Hair follicular keratinocyte (primary cell): ENCODE data around the gene PGC.

GRCh38 chr6:41682733-41683615, 44.7 kb downstream of the MDFI start:
- RAMPAGE, long total RNA: no peak

DNA sequence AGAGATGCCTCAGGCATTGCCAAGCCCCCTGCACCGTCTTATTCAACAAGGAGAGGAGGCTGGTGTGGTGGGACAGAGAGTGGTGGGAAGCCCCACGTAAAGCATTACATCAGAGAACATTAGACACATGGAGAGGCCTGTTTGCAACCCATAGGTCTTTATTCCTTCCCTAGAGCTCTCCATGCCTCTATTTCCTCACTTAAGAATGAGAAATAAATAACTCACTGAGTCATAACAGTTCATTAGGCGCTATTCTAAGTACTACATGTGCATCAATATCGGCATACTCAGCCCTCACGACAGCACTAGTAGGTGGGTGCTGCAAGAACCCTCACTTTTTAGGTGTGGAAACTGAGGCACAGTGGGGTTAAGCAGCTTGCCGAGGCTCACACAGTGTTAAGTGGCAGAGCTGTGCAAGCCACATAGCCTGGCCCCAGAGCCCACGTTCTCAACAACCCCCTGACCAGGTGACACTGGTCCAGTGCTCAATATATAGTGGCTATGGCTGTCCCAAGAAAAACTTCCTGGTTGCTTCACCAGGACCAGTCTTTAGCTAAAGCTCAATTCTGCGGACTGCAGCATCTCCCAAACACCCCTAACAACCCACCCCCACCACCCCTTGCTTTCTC, 4.4 kb downstream of the TFEB start:
- RAMPAGE, long total RNA: no peak

GRCh38 chr6:41746864-41747757, at the start of gene PGC:
Gene PGC, minus strand, starts transcription at chr6:41747397.
- RAMPAGE, long total RNA: no peak

- RAMPAGE, long total RNA: no peak
These were observed 2.0 kb downstream of the TOMM6 start for GRCh38 chr6:41789144-41790203.

GRCh38 chr6:41917336-41918092, 3.4 kb downstream of the MED20 start:
- RAMPAGE, long total RNA: no peak

GRCh38 chr6:41921896-41922368, 633 bp downstream of the BYSL start:
- RAMPAGE, long total RNA: no peak

GRCh38 chr6:41997037-41997514, 53.2 kb upstream of the TAF8 start:
- RAMPAGE, long total RNA: no peak

GRCh38 chr6:42022116-42022538, 28.2 kb upstream of the TAF8 start:
- RAMPAGE, long total RNA: no peak

- RAMPAGE, long total RNA: no peak
These were observed 26.0 kb upstream of the TAF8 start for GRCh38 chr6:42024192-42024782.

- RAMPAGE, long total RNA: no peak
These were observed 7.8 kb upstream of the MRPS10 start for GRCh38 chr6:42225447-42225839.

DNA sequence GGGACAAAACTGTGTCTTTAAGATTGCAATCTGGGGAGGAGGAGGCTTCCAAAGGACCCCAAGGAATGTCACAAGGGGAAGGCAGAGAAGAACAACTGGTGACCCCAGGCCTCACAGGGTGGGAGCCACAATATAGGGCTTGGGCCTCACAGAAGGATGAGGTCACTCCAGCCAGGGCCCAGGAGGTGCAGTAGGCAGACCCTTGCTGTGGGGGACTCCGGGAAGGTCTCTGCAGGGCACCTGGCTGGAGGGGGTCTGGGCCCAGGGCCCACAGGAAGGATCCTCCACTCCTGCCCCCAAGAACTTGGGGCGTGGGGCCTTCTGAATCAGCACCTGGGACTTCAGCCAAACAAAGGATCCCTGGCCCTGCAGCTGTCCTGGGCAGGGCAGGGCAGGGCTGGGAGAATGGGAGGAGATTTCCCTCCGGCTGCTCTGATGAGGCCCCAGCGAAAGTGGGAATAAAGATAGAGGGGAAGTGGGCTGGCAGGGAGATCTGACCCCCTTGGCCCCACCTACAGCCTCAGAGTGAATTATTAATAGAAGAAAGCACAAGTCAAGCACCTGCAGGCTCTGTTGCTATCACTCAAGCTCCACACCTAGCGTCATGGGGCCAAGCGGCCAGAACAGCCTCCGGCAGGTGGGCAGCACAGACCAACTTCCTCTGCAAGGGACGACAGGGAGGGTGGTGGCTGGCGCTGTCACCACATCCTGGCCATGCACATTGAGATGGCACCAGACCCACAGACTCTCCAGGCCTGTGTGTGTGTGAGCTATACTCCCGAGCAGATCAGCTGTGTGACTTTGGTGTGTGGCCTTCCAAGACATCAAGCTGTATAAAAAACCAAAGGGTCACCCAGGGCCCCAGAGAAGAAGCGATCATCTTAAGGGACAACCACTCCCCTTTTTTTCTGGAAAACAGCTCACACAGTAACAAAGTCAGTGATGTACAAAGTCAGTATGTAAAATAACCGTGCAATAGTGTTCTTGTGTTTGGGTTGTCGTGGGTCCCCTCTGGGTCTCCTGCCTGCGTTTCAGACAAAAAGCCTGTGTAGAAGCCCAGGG, 61.7 kb upstream of the MRPS10 start:
- RAMPAGE, long total RNA: no peak

- RAMPAGE, long total RNA: no peak
These were observed 69.5 kb upstream of the MRPS10 start for GRCh38 chr6:42287287-42287500.

GRCh38 chr6:42440726-42441456, 10.8 kb downstream of the TRERF1 start:
- RAMPAGE, long total RNA: no peak

- RAMPAGE, long total RNA: no peak
These were observed 905 bp downstream of the TRERF1 start for GRCh38 chr6:42450914-42451127.

DNA sequence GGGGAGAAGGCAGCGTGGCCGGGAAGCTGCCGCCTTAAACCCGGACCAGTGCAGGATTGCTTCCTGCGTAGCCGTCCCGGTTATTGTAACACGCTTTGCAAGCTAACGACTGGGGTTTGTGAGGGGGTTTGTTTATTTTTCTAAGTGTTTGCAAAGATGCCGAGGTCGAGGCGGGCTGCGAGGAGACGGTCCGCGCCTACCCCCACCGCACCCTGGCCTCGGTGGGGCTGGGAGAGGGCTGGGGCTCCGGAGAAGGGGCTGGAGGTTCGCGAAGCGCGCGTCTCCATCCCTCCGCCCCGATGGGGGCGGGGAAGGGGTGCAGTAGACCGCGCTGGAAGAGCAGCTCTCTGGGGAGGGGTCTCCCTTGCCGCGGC, 926 bp upstream of the TRERF1 start:
- RAMPAGE, long total RNA: no peak

DNA sequence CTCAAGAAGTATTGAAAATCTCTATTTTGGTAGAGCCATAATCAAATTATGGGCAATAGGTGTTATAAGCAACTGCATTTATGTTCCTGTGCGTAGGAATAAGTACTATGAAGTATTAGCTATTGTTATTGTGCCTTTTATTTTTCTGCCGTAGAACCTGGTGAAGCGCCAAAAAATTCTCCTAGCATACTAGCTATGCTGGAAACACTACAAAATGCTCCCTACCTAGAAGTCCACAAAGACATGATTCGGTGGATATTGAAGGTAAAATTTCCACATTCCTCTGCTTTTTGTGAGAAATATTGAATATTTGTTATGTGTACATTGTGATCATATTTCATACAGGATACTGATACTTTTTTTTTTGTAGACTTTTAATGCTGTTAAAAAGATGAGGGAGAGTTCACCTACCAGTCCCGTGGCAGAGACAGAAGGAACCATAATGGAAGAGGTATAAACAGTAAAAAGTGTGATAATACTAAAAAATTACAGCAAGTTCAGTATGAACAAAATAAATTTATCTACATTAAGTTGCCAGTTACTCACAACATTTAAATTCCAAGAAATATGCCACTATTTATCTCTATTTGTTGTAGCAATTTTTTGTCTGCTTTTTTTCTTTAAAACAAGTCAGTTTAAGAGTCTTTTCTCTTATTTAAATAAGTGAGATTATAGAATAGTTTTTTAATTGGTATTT, 64.4 kb downstream of the PRPH2 start:
- RAMPAGE, long total RNA: no peak

DNA sequence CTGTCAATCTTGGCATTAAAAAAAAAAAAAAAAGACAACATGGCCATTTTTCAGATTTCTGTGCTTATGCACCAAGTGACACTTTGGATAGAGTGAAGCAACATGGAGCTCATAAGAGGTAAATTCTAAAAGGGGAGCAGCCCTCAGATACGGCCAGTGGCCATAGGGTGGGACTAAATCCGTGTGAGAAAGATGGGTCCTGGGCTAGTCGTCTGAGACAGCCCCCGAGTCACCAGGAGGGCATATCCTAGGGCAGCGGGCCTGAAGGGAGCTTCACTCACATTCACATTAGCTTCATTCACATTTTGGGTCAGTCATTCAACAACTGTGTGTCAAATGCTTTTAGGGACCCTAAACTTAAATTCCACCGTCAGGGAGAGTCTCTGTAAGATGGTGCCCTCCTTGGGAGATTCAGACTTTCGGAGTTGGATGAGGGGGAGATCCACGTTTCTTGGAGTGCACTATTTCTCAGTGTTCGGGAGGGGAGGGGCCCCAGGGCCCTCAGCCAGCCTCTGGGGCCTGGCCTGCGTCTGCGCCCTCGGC, 24.5 kb downstream of the PRPH2 start:
- RAMPAGE, long total RNA: no peak

GRCh38 chr6:42744865-42745586, 877 bp downstream of the TBCC start:
- RAMPAGE, long total RNA: no peak

GRCh38 chr6:42746908-42747417, 1.1 kb upstream of the TBCC start:
- RAMPAGE, long total RNA: no peak

GRCh38 chr6:42771757-42772354, 10.0 kb upstream of the BICRAL start:
- RAMPAGE, long total RNA: no peak